ENCODE data around the gene LSS.

GRCh38 chr21:45974681-45975481 is 6.7 kb upstream of the COL6A1 start:
- PRO-cap = unidirectional peak, minus-strand start at chr21:45974808; bidirectional peak, plus-strand start at chr21:45975310, minus-strand start at chr21:45975166

- PRO-cap = no peak
Observed at GRCh38 chr21:45983745-45984845, 2.5 kb downstream of the COL6A1 start.

GRCh38 chr21:46079190-46079724 is 18.7 kb upstream of the COL6A2 start:
- PRO-cap = no peak

DNA sequence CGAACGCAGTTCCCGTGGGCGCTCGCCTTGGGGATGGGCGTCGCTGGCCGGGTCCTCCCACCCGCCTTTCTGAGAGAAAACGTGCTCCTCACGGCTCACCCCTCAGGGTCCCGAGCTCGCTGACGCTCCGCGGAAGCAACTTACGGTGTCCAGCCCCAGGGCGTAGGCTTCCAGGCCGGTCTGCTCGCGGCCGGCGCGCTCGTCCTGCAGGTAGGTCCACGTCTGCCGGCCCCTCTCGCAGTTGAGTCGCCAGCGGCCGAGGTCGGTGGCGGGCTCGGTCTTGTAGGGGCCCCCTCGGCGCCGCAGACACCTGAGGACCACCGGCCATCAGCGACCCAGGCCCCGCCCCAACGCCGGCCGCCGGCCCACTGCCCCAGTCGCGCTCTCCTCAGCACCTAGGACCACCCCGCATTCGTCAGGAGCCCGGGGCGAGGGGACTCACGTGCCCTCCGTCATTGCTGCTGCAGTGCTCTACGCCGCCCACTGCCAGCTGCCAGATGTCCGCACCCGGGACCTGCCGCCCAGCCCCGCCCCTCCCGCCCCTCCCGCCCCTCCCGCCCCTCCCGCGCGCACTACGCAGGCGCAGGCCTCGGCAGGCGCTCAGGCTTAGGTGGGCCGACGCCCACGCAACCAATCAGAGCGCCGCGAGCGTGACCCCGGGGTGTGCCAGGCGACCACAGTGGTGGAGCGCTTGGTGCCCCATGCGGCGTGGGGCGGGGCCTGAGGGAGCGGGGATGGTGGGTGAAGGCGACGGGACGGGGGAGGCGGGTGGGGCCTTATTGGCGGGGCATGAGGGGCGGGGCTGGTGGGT is at the start of gene LSS:
Gene LSS (minus strand): TSS at position 485 of the 811 bp plus-strand sequence.
- PRO-cap = unidirectional peak, minus-strand start at position 485 of the sequence; bidirectional peak, plus-strand start outside the sequence, minus-strand start at position 752 of the sequence

GRCh38 chr21:46229101-46229755 is 654 bp upstream of the LSS start:
- PRO-cap = bidirectional peak, plus-strand start at chr21:46229221, minus-strand start at chr21:46229041; bidirectional peak, plus-strand start at chr21:46229501, minus-strand start at chr21:46229455

- PRO-cap = no peak
Observed at GRCh38 chr21:46244707-46245097, 16.1 kb upstream of the LSS start.

GRCh38 chr21:46362925-46363453 is 39.0 kb downstream of the PCNT start:
- PRO-cap = no peak

- PRO-cap = no peak
Observed at GRCh38 chr21:46368808-46369350, 44.9 kb downstream of the PCNT start.

DNA sequence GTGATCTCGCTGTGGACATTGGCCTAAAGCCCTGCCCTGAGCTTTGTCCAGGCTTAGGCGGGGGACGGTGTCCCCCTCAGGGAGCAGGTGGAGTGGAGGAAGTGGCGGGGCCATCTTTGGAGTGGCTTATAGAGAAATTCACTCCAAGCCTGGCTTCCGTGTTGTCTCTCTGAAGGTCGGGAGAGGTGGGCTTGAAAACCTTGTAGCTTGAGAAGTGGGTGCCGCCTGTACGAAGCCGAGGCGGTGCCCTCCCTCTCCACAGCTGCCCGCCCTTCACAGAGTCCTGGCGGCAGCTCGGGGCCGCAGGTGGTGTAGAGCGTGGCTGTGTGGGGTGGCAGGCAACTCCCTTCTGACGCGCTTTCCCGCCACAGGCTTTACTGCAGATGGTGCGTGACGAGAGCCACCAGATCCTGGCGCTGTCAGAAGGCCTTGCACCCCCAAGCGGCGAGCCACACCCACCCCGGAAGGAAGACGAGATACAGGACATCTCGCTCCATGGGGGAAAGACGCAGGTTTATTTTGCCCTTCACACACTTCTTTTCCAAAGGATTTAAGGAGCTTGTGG is 33.1 kb upstream of the DIP2A start:
- PRO-cap = no peak

- PRO-cap = no peak
Observed at GRCh38 chr21:46455634-46456147, 3.0 kb upstream of the DIP2A start.

GRCh38 chr21:46459466-46460259 is 972 bp downstream of the DIP2A start:
- PRO-cap = no peak

GRCh38 chr21:46551330-46552151 is 53.3 kb downstream of the S100B start:
- PRO-cap = unidirectional peak, plus-strand start at chr21:46551822

- PRO-cap = no peak
Observed at GRCh38 chr21:46621246-46622168, 14.0 kb upstream of the PRMT2 start.

DNA sequence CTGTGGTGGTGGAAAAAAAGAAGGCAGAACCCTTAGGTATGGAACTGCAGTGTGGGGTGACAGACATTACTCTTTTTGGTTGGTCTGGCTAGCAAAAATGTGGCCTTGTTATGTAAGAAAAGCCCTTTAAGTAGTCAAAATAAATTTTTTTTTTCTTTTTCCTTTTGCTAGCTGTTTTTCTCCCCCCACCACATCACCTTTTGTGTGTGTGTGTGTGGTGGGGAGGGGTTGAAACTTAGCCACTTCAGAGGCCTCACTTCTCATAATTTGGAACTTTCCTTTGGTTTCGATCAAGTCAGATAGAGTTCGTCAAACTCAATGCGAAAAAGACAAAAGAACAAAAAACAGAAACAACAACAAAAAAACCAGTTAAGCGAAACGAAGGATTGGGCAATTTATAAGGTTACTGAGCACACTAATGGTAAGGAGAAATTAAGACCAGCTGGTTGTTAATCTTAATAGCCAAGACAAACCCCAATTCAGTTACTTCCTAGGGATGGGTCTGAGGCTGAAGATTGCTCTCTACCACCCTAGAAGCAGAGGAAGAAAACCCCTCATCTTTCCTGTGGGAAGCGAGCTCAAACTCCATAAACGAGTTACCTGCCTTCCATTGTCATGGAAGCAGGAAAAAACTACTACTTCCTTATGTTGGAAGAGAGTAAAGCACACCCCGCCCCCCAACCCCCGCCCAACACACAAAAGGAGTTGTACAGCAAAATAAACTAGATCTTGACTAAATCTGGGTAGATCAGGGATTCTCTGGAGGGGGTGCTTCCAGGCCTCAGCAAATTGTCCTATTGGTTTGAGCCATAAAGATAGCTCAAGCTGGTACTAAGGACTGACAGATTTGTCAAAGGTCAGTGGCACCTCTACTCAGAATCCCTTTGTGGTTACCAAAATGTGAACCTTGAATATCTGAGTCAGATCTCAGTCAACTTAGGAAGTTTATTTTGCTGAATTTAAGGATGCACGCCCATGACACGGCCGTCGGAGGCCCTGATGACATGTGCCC is 1.6 kb upstream of the PRMT2 start:
- PRO-cap = no peak

DNA sequence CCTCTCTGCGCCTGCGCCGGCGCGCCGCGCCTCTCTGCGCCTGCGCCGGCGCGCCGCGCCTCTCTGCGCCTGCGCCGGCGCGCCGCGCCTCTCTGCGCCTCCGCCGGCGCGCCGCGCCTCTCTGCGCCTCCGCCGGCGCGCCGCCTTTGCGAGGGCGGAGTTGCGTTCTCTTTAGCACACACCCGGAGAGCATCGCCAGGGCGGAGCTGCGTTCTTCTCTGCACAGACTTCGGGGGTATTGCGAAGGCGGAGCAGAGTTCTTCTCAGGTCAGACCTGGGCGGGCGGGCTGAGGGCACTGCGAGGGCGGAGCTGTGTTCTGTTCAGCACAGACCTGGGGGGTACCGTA is 63.7 kb downstream of the PRMT2 start:
- PRO-cap = no peak